Fibroblast of villous mesenchyme (primary cell): Measurements from ENCODE around the gene ESCO1.

DNA sequence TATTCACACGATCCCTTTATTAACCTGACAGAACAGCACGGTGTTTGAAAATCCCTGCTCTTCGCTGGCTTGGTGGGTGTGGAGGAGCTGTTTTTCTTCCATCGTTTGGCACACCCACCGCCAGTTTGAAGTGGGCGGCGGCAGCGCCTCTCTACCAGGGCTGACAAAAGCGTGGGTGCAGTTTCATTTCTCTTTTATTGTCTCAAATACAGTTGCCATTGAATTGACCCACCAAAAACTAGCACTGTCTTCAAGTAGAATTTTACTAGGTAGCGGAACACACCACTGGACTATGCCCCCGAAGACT is 60.6 kb downstream of the LDLRAD4 start:
- CAGE, long polyA plus RNA: no peak

DNA sequence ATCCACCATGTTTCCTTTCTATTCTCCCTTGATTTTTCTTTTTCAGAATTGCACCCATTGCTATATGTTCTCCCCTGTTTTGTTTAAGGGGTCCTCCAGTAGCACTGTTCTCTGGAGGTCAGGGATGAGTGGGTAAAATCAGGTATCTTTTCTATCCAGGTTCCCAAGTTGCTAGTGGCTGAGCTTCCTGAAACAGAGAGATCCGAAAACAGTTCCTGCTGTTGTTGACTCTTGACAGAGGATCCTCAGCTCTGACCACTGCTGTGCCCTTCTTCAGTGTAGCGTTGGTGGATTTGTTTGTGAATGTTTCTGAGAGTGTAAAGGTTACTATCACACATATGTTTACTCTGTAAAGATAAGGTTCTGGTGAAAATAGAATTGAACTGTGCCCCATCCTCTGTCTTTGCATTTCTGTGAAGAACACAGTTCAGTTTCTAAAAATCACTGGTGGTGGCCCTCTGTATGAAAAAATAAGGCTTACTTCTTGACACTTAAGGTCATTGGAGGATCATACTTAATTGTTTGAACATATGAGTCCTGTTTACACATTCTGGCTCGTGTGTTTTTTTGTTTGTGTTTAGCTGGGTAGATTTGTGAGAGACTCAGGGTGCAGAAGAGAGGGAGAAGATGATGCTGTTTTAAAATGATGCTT is 119.8 kb downstream of the LDLRAD4 start:
- CAGE, long polyA plus RNA: no peak

- CAGE, long polyA plus RNA: no peak
Observed at GRCh38 chr18:13460571-13461670, 242.4 kb downstream of the LDLRAD4 start.

DNA sequence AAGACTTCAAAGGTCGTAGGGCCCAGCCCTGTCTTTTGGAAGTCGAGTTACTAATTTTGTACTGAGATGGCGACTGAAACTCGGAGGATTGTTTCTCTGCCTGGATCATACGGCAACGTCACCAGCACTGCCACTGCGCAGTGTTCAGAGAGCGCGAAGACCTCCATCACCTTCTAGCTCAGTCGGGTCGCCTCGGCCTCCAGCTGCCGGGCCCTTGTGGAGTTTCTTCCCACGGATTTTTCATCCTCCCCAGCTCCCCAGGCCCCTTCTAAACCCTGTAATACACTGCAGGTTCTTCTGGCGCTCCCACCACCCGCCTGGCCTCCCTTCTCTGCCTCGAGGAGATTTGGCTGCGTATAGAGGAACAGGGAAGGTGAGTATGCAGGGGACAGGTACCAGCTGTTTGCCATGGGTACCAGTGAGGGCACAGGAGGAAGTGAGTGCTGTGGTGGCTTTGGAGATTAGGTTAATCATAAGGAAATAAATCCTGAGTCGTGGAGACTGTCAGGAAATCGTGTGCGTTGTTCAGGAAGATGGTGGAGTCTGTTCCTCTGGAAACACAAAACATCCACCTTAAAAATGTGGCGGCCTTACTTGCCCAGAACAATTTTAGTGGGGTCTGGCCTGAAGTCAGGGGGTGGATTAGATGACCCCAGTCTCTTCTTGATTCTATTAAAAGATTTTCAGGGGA is 230.5 kb downstream of the FAM210A start:
- CAGE, long polyA plus RNA: no peak

- CAGE, long polyA plus RNA: no peak
Observed at GRCh38 chr18:13542100-13542448, 184.3 kb downstream of the FAM210A start.

GRCh38 chr18:13763603-13764032 is 37.1 kb downstream of the RNMT start:
- CAGE, long polyA plus RNA: no peak

GRCh38 chr18:14222506-14223192 is 90.4 kb upstream of the ZNF519 start:
- CAGE, long polyA plus RNA: no peak

DNA sequence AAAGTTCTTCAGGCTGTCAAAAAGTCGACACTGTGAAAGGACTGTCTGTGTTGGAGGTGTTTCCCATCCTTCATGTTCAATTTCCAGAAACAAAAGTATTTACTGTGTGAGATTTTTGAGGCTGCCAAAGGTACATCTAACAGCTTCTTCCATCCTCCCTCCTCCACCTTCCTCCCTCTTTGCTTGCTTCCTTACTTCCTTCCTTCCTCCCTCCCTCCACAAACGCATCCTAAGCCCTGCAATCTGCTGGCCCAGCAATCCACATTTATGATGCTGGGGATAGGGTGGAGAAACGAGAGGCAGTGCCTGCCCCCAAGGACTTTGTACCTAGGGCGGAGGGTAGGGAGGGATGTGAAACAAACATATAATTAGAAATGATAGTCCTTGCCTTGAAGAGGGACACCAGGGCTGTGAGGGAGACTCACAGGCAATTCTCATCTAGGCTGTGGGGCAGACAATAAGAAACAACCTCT is 188.3 kb downstream of the ANKRD30B start:
- CAGE, long polyA plus RNA: no peak

DNA sequence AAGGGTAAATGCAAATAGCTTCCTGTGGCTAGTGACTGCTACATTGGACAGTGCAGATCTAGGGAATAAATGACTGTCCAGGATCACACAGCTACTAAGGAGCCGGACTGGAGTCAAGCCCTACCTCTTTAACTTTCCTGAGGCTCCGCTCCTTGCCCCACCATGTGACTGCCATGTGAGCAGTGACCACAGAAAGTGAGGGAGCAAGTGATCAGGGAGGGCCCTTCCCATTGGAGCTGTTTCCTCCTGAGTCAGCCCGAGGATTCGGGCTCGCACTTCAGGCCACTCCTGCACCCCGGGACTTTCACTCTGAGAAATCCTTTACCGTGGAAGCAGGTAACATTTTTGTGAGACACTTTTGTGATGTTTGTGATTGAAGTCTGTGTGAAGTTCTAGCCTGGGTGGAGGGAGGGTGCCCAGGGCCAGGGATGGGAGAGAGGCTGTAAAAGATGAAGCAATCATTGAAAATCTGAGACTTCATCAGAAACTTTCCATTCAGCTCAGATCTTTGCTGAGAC is 198.1 kb downstream of the ANKRD30B start:
- CAGE, long polyA plus RNA: no peak

DNA sequence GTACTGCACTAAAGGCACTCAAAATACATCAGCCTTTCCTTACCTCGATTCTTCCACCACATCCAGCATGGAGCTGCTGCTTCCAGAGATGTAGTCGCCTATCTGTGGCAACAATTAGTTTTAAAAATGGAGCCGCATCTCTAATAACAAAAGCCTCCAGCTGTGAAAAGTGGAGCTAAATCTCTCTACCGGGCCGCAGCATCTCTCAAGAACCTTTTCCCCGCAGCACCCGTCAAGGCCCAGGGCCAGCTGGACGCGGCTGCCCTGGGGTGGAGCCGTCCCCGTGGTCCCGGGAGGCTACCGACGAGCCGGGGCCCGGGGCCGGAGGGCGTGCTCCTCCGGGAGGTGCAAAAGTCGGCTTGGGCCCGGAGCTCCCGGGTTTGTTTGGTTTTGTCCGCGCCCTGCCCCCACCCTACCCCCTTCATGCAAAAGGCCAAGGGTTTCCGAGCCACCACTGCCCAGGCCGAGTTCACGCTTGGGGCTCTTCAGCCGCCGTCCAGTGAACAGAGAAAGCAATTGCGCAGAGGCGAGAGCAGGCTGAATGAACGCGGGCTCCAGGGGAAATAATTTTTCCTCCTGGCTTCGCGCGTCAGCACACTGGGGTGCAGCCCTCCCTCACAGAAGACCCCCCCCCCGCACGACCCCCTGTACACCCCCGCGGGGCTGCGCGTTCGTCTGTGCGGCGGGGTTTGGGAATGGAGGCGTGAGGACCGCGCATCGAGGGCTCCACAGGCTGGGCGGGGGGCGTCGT is 623 bp upstream of the GREB1L start:
- CAGE, long polyA plus RNA: start-site peak on the minus strand centred at position 362 of the sequence, 12 bp wide, 14 and 10 reads in 2 replicates

DNA sequence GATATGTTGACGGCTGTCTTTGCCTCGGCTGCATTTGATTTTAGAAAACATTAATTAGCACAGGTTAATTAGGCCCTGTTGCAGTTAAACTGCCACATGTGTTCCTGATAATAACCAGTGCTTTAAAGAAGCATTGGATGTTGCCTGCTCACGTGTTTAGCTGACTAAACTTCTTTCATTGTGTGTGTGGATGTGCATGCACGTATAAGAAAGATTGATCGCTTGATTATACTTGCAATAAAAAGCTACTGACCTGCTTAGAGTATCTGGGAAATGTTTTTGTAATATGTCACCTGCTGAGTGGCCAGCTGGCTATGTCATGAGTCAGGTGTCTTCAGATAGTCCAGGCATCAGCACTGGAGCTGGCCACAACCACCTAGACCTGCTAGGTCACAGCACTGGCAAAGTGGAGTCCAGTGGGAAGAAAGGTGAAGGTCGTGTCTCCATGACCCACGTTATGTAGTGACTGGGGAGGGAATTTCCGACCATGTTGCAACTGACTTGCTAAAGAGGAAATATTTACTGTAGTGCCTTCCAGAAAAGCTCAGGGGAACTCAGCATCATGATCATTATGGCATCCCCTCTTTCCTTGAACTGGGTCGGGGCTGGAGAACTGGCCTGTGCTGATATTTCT is 147.0 kb downstream of the ESCO1 start:
- CAGE, long polyA plus RNA: no peak

DNA sequence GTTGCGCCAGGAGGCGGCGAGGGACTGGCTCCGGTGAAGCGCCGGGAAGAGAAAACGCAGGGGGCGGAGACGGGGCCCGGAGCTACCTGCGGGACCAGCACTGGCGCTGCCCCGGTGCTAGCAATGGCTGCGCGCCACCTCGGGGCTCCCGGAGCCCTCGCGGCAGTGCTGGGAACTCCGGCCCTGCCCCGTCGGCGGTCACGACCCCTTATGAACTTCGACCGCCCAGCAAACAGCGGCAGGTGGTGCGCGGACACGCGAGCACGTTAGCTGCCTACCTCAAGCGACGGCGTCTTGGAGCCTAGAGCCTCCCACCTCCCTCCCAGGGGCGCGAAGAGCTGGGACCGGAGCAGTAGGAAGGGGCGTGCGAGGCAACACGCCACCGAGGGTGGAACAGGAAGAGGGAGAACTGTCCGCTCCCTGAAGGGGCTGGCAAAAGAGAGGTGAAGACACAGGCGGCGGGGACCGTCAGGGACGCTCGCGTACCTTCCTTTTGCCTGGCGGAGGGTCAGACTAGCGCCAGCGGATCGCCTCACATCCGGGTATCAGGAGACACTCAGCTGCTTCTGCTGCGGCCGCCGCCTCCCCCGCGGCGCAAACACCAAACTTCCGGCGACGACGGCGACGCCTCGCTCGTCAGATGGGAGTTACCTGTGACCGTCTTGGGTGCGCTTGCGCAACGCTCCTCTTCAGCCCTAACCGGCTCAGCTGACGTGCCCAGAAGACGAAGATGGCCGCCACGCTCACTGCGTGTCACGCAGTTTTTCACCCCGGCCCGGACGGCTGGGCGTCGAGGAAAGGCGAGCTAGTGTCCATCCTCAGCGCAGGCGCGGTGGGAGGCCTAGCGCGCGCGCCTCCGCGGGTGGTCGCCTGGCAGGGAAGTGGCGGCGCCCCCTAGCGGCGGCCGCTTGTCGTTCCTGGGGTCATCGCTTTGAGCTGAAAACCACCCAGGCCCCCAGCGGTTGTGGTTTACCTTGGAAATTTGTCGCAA is at the start of gene ESCO1:
Gene ESCO1 (minus strand): TSS at position 568 of the 991 bp plus-strand sequence.
- CAGE, long polyA plus RNA: no peak

DNA sequence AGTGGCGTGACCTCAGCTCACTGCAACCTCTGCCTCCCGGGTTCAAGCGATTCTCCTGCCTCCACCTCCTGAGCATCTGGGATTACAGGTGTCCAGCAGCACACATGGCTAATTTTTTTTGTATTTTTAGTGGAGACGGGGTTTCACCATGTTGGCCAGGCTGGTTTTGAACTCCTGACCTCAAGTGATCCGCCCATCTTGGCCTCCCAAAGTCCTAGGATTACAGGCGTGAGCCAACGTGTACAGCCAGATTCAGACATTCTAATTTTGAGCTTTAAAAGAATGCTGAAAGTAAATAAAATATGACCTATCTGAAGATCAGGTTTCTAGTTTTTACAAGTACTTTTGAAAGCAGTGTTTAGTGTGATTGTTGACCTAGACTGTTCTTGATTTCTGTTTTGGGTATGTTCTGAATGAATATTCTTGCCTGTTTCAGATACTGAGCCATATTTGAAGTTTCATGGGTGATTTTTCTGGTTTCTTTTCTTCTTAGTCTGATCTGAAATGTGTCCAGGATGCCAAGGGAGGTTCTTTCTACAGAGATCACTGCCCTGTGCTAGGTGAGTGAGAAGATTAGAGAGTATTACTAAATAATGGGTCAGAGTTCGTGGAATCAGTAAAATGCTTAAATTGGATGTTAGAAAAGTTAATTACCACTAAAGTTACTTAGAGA is 37.2 kb downstream of the MIB1 start:
- CAGE, long polyA plus RNA: no peak

- CAGE, long polyA plus RNA: no peak
Observed at GRCh38 chr18:21896651-21897372, 156.2 kb downstream of the MIB1 start.

DNA sequence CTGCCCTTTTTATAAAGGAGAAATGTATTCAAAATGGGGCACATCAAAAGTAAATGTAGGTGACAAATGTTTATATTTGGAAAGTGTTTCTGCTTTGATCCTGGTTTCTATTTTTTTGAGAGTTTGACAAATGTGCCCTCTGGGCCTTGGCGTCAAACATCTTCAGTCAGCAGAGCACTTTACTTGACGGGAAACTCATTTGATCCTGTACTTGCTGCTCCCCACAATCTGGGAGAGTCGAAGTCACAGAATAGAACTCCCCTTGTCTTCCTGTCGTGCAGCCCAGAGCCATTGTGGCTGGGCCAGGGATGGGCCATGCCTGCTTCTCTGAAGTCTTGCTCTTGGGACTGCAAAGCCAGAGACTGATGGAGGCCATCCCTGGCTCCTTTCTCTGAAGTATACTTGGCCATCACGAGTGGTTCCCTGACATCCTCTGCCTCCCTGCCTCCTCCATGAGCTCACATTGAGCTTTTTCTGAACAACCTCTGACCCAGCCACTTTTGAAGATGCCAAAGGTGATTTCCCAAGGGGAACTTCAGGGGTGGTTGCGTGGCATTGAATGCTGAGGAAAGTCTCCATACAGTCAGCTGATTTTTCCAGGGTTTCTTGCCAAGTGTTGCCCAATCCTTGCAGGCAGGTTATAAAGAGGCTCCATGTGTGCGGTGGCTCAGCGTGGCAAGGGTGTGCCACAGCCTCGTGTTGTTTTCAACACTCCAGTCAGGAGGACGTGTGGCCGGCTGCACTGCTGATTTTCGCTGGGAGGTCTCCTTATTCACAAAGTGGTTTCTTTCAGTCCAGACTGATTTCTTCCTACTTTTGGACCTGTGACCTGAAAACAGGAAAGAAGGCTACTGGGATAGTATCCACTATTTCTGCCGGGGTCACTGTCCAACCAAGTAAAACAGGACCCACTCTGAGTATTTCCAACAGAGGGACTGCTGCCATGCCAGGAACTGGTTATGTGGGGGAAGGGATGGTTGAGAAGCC is 81.5 kb upstream of the GATA6 start:
- CAGE, long polyA plus RNA: no peak

GRCh38 chr18:22165032-22166040 is 4.1 kb upstream of the GATA6 start:
- CAGE, long polyA plus RNA: no peak

DNA sequence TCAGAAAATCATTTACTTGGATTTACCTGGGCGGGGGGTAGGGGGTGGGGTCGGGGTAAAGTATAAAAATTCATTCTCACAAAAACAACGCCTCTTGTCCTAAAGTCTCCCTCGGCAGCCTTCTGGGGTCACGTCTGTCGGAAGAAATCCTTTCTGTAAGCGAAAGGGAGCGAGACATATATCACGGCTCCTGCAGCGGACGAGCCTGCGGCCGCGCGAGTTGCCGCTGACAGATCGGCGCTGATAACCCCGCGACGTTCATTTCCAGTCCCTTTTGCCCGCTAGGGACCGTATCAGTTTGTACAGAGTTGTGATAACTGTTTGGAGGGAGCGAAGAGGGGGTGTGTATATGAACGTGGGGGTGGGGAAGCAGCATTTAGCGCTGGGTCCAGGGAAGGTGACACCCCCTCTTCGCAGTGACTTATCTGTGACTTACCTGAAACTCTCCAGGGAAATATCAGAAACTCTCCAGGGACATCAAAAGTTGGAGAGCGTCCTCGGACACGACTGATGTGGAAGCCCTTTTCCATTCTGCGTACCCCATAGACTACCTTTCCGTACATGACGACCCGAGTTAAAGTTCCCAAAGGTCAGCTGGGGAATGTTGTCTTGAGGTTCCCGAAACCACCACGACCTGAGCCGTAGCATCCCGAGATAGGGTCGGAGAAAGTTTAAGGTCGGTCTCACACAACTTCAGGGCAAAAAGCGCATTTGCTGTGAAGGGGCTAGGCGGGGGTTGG is 988 bp upstream of the GATA6 start:
- CAGE, long polyA plus RNA: no peak

DNA sequence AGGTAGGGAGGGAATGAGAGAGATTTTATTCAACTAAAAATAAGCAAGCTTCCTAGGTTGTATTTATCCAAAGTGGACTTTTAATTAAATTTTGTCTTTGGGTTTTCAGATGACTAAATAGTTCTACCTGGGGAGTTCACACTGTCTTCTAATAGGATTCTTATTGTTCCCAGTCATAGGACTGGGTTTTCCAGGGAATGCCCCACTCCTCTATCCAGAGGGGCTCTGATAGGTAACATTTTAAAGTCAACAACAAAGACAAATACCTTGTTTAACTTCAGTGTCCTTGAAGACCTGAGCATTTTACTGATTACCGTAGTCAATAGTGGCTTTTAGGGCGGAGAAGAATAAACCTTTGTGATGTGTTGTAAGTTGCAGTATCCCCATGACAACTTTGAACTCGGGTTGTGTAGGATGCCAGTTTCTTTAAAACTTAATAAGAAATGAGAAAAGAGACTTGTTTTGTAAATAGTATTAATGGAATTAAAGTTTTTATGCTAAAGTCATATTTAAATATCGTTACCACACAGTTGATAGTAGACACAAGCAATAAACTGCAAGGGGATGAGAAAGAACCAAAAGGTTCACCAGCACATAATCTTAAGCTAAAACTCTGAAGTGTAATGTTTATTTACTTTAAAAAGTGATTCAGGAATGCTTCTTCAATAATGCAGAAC is 6.0 kb downstream of the GATA6 start:
- CAGE, long polyA plus RNA: no peak

DNA sequence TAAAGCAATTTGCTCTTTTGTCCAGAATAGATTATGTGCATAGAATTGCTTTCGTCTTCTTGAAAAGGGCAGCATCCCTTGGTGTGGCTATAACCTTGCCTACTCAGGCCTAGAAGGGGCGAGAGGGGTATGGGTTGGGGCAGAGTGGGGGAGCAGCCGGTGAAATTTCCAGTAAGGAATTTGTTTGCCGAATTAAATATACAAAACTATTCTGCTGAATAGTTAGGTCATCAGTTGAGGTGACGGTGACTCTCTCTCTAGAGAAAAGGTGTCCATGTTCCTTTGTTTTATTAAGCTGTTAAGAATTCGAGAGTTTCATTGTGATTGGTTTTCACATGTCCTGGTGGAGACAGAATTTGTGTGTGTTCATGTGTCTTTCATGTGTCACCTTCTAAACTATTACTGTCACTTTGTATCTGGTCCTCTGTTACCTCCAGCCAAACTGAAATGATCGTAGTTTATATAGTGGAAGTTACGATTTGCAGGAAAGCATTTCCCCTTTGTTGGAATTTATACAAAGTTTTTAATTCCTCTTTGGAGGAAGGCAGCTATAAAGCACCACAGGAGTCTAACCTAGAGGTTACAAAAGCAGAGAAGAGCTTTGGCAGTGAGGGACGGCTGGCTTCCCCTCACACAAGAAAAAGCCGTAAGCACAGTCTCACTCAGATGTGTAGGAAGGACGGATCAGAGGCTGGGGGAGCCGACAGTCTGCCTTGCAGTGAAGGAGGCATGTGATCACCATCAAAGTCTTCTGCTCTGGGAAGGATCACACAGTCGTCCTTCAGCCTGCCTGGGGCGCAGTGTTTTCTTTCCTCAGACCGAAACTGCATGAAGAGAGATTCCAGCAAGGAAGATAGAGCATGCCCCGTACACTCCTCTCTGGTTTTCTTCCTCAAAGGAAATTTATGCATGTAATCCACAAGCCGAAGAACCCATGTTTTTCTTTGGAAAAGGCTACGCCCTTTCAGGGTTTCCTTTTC is 23.8 kb downstream of the GATA6 start:
- CAGE, long polyA plus RNA: no peak

- CAGE, long polyA plus RNA: no peak
Observed at GRCh38 chr18:22193899-22194691, 24.7 kb downstream of the GATA6 start.